Peyer's patch (tissue), 4 donors: ENCODE measurements around the gene TPO.

DNA sequence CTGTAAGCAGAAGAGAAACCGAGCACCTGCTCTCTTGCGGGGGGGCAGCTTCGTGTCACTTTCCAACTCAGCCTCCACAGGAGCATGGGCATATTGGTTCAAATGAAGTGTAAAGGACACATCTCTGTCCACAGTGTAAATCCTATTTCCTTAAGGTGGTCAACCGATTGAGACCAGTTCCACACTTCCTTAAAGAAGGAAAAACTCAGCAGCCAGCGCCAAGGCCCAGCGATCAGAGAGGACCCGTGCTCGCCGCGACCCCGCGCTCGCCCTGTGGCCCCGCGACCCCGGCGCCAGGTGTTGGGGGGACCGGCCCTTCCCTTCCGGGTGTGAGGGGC, 678 bp downstream of the SH3YL1 start:
- PRO-cap: no peak
- RAMPAGE, long total RNA, 4 experiments: no peak in any of the 4 experiments

DNA sequence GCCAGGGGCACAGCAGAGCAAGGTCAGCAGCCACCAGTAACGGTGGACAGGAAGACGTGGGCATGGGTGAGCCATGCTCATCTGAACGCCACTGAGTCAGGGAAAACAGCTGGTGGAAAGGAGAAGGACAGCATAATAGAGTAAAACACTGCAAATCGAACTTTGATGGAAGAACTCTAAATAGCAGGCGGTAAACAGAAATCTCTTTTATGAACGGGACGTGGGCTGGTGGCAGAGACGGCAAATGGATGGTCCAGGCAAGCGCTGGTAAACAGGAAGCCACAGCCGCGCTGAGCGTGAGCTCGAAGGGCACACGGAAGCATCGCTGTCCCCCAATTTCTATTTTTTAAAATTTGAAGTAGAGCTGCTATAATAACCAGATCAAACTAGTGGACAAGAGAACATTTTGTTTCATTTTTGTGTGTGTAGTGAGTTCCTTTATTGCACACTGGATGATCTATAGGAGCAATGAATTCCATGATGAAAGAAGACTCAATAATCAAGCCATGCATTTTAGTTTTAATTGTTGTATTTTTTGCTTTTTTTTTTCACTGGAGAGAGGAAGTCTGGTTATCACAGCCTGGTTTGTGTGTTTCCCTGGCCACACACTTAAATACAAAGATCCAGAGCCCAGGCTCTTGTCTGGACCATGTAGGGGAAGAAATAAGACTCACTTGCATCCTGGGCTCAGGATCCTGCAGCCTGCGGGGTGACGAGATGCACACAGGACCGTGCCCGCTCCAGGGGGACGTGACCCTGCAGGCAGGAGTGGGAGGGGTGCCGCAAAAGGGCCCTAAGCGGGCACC, 142.1 kb upstream of the ALKAL2 start:
- PRO-cap: bidirectional peak, plus-strand start at position 284 of the sequence, minus-strand start at position 245 of the sequence
- RAMPAGE, long total RNA, 4 experiments: no peak in any of the 4 experiments

DNA sequence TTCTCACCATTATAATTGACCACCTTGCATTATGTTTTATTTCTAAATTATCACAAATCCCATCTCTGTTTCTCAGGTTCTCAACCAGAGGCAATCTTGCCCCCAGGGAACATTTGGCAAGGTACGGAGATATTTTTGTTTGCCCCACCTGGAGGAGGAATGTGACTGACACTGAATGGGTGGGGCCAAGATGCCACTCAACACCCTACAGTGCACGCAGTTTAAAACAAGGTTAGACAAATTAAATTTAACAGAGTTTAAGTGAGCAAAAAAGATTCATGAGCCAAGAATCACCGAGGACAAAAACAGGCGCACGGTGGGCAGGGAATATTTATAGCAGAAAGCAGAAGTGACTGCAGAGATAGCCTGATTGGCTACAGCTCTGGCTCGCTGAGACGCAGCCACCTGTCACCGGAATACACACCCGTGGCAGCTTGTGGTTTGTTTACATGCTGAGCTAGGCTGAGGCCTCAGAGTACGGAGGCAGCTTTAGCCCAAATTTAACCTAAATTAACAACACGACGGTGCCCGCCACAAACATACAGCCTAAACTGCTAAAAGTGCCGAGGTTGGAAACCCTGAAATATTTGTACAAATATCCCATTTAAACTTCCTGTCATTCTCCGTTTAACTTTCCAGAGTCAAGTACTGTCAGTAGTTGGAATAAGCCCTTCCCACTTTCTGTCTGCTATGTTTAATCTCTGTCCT, 150.1 kb upstream of the ALKAL2 start:
- PRO-cap: bidirectional peak, plus-strand start at position 470 of the sequence, minus-strand start at position 307 of the sequence
- RAMPAGE, long total RNA, 4 experiments: no peak in any of the 4 experiments

GRCh38 chr2:445190-445848, 157.4 kb upstream of the ALKAL2 start:
- PRO-cap: no peak
- RAMPAGE, long total RNA, 4 experiments: no peak in any of the 4 experiments

DNA sequence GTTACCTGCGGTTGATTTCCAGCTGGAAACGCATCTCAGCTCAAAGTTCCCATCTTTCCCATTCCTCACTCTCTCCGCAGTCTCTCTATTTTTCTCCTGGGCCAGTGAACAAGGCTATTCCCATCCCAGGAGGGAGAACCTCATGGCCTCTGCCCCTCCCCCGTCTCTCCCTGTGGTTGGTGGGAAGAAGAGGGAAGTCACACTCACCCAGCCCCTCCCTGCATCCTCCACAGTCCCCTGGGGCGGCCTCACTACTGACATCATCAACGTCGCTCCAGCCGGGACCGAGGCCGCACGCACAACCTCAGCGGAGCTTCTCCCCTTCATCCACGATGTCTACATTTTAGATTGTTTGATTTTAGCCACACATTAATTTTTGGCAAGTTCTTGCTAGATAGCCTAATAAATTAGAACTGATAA, 84.4 kb upstream of the SNTG2 start:
- PRO-cap: no peak
- RAMPAGE, long total RNA, 4 experiments: no peak in any of the 4 experiments

- PRO-cap: no peak
- RAMPAGE, long total RNA, 4 experiments: no peak in any of the 4 experiments
Measured at GRCh38 chr2:868739-869861, 81.5 kb upstream of the SNTG2 start.

DNA sequence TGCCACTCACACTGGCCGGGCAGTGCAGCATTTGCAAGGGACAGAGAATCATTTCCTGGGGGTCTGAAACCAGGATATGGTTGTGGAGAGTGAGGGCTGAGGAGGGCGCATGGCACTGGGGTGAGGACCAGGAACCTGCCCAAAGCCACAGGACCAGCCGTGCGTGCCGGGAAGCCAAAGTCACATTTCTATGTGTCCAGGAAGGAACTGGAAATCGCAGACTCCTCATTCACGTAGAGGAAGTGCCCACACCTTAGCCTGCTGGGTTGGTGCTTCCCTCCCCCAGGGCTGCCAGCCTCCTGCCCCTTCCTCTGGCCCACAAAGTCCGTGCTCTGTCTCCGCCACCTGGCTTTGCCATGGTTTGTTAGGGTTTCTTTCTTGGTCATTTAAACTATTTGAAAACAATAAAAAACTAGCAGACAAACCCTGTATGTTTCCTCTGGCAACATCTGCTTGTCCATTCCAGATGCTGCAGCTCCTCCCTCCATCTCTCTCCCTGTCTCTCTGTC, 163.3 kb upstream of the TPO start:
- PRO-cap: no peak
- RAMPAGE, long total RNA, 4 experiments: no peak in any of the 4 experiments

- PRO-cap: no peak
- RAMPAGE, long total RNA, 4 experiments: no peak in any of the 4 experiments
Measured at GRCh38 chr2:1412863-1413889, at the start of gene TPO. TPO (plus strand) TSS chr2:1413463.

DNA sequence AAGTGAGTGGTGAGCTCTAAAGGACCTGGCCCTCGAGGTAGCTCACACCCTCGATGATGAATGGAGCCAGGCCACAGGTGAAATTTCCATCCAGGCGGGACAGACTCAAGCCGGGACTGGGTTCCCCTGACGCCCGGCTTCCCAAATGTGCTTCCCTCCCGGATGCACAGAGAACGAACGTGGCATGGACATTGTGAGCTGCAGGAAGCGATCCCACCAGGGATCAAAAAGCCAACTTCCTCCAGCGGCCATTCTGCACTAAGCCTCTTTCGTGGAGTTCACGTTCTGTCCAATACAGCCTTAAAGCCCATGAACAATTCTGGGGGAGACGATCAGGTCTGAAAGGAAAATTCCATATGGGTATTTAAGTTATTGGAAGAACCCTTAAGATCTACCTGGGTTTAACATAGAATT, 35.5 kb downstream of the TPO start:
- PRO-cap: no peak
- RAMPAGE, long total RNA, 4 experiments: no peak in any of the 4 experiments

DNA sequence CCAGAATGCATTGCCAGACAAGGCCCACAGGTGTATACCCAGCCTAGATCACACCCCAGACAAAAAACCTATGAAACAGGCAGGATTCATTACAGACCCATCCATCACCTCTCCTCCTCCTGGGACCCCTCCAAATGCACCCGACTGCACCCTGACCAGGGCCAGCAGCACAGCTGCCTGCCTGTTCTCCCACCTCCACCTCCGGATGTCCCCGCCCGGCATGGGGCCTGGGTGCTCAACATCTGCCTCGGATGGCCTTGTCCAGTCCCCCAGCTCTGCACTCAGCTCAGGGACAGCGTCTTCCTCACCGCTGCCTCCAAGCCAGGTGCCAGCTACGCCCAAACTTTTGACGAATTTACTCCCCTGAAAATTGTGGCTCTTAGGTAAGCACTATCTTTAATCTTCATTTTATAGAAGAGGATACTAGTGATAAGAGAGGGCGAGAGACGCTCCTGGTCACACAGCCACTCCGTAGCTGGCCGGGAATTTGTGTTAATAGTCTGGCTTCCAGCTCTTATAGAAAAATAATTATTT, 91.1 kb downstream of the TPO start:
- PRO-cap: no peak
- RAMPAGE, long total RNA, 4 experiments: no peak in any of the 4 experiments

GRCh38 chr2:1508979-1509444, 95.7 kb downstream of the TPO start:
- PRO-cap: no peak
- RAMPAGE, long total RNA, 4 experiments: no peak in any of the 4 experiments

DNA sequence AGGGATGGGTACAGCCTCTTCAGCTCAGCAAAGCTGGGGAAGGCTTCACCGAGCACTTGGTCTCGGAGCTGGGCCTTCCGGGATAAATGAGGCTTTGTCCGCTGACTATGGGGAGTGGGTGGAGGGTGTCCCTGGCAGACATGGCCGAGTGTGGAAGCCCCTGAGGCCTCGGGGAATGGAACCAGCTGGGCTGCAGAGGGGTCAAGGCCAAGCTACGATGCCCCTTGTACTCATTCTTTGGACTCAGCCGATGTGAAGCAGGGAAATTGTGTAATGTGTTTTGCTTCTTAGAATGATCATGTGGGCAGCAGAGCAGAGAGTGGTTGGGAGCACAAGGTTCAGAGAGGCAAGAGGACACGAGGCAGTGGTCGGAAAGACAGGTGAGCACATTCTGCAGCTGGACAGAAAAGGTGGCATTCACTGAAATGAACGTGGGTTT, 142.7 kb downstream of the PXDN start:
- PRO-cap: no peak
- RAMPAGE, long total RNA, 4 experiments: no peak in any of the 4 experiments

DNA sequence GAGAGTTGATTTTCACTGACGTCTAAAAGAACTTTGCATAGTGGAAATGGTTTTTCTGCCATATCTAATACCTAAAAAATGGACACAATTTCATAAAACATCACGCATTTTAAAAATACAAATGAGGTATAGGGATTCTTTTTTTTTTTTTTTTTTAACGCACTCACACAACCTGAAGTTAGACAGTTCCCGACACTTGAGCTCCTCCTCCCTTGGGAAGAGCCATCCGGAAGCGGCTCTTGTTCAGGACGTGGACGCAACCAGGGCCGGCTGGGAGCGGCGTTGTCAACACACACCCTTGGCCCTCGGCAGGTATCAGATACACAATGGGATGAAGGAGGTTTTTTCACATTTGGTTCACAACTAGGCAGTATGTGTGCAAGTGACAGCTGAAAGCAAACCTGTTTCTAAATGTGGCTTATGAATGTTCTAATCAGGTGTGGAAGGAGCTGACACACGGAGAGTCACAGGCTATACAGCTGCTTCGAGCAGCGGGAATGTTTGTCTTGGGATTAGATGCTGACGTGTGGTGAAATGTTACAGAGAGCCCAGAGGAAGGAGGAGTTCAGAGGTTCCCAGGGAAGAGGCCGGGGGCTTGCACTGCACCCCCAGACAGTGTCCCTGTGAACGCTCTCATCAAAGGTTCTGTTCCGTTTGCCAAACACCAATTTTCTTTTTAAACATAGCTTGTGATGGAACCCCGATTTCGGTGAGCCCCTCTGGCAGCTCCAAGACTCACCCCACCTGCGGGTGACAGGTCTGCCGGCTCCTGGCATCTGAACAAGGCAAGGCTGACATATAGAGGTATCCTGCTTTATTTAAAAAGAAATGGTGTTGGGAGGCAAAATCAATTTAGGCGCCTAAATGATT, 111.1 kb downstream of the PXDN start:
- PRO-cap: no peak
- RAMPAGE, long total RNA, 4 experiments: start-site peak on the minus strand in 1 of 4 experiments, centred at position 671 of the sequence, 22 reads per replicate

- PRO-cap: no peak
- RAMPAGE, long total RNA, 4 experiments: no peak in any of the 4 experiments
Measured at GRCh38 chr2:1643360-1643772, 100.9 kb downstream of the PXDN start.

DNA sequence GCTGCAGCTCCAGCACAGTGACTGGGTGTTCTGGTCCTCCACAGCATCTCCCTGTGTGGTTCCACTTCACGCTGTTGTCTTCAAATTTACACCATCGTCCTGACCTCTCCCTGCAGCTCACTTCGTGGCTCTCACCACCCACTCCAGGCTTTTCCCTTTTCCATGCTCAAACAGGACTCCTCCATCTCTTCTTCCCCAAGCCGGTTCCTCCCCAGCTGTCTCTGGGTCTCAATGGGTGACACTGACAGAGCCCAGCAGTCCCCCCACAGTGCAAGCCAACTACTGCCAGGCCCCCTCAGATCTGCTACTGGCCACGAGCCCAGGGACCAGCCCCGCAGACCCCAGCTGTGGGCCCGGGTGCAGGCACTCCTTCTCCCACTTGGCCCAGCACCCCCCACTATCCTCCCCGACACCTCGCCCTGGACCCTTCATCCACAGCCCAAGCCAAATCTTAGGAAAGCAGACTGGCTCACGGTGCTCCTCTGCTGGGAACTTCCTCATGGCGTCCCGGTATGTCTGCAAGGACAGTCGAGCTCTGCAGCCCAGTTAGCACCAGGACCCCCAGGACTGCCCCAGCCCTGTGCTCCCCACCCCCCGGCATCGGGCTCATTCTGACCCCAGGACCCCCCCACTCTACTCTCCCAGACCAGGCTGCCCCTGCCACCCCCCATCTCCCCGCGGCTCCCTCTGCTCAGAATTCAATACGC, 86.0 kb downstream of the PXDN start:
- PRO-cap: no peak
- RAMPAGE, long total RNA, 4 experiments: start-site peak on the minus strand in 1 of 4 experiments, centred at position 217 of the sequence, 10 reads per replicate

- PRO-cap: no peak
- RAMPAGE, long total RNA, 4 experiments: no peak in any of the 4 experiments
Measured at GRCh38 chr2:1818621-1818889, 74.2 kb upstream of the PXDN start.

- PRO-cap: no peak
- RAMPAGE, long total RNA, 4 experiments: no peak in any of the 4 experiments
Measured at GRCh38 chr2:1824080-1824890, 80.0 kb upstream of the PXDN start.

DNA sequence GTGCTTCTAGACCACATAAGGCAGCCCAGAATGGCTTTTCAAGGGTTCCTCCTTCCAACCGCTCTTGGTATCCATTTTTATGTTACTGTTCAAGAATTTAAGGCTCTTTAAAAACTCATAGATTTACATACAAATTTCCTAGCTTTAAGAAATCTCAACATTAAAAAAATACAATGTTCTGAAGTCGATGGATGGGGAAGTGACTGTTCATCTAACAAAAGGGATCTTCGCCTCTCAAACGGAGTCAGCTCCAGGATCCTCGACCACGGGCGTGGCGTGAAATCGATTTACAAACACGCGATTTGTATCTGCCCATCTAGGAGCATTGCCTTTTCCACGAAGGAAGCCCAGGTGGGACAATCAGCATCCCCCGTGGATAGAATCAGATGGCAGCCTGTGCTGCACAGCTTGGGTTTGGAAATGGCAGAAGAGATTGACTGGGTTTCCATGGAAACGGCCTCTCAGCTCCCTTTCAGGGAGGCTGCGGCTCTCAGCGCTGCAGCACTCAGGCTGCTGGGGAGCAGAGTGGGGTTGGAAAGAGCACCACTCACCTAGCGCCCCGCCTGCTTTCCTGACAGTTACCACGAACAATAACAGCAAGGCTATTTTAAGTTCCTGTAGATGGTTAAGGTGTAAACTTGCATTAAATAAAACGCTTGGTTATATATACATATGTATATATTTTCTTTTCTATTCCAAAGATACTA, 110.8 kb upstream of the PXDN start:
- PRO-cap: no peak
- RAMPAGE, long total RNA, 4 experiments: no peak in any of the 4 experiments

DNA sequence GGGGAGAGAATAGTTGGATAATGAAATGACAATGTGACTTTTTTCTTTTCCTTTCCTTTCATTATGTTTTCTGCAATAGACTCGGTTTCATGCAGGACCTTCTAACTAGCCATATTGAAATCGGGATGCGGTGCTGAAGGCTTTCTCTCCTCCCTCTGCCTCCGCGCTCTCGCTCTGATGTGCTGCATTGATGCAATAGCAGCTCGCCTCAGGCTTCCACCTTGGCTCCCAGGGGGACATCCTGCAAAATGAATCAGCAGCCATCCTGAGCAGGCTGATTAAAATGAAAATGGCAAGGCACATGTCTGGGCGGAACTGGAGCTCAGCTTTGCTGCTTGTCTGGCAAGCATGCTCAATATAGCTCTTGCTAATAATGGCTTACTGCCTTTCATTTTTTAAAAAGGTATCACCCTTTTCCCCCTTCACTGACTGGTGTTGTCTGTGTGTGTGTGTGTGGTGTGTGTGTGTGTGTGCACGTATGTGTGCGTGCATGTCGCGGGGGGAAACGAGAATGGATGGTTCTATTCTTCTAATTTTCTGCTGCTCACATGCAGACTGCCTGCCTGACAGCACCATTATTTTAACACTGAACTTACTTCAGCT, 853 bp upstream of the MYT1L start:
- PRO-cap: no peak
- RAMPAGE, long total RNA, 4 experiments: no peak in any of the 4 experiments

- PRO-cap: no peak
- RAMPAGE, long total RNA, 4 experiments: no peak in any of the 4 experiments
Measured at GRCh38 chr2:3378164-3378436, 482 bp upstream of the EIPR1 start.